ENCODE results near the gene AREL1.

DNA sequence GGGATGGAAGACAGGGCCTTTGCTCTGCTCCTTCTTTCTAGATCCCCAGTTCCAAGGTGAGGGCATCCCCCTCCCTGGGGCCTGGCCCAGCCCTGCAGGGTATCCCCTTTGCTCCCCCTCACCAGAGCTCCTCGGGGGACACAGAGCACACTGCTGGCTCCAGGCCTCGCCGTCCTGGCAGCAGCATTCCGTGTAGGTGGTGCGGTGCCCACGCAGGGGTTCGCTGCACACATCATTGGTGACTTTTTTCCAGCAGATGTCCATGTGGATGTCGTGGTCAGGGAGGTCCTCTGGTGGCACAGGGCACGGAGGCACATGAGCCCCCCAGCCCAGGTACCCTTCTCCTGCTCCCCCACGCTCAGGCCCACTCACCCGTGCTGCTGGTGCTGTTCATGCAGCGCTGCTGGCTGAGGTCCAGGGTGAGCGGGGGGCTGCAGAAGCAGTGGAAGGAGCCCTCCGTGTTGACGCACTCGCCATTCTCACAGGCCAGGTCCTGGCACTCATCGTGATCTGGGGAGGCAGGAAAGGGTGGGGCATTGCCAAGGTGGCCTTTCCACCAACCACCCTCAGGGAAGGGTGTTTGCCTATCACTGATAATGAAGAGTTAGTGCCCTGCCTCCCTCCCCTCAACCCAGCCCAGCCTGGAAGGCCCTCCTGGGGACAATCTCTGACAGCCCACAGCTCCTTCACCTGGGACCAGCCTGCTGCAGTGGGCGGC lies 9.7 kb downstream of the ISCA2 start:
- PRO-cap: no peak

GRCh38 chr14:74551727-74552428 lies 58.3 kb downstream of the ISCA2 start:
- PRO-cap: no peak

DNA sequence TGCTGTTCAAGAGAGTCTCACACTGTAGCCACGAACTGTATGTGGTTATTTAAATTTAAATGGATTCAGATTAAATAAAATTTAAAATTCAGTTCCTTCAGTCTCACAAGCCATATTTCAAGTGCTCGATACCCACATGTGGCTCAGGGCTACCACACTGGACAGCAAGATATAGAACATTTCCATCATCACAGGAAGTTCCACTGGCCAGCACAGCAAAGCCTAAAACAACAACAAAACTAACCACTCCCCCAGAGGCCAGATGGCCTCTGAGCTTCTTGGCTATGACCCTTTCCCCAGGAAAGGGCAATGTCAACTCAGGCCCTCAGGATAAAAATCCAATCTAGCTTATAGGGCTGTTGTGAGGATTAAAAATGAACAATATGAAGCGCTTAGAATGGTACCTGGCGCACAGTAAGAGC lies 18.5 kb downstream of the LTBP2 start:
- PRO-cap: no peak

DNA sequence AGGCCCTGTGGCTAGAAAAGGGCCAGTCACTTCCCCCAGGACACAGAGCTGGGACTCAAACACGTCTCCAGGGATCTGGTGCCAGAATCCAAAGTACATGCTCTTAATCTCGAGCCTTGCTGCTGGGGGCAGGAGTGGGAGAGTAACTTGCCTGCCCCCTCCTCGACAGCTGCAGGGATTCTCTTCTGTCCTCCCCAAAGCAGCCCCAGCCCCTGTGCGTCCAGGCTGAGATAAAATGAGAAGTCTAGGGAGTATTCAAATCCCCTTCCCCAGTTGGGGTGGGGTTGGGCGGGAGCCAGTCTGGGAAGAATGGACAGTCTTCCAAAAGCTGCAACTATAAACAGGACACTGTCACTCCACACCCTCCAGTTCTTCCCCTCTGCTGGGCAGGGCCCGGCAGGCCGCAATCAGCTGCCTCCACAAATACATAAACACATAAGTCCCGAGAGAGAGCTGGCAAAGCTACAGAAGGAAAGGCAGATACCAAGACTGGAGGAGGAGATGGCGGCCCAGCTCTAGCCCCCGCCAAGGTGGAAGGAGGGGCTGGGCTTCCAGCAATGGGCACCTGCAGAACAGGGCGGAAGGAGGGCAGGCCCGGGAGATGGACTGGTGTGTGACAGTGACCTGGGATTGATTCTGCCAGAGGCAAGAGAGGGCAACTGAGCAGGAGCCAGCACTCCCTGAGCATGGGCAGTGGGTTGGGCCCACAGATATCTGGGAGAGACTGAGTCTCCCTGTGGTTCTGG lies 12.7 kb downstream of the LTBP2 start:
- PRO-cap: unidirectional peak, plus-strand start at position 459 of the sequence

DNA sequence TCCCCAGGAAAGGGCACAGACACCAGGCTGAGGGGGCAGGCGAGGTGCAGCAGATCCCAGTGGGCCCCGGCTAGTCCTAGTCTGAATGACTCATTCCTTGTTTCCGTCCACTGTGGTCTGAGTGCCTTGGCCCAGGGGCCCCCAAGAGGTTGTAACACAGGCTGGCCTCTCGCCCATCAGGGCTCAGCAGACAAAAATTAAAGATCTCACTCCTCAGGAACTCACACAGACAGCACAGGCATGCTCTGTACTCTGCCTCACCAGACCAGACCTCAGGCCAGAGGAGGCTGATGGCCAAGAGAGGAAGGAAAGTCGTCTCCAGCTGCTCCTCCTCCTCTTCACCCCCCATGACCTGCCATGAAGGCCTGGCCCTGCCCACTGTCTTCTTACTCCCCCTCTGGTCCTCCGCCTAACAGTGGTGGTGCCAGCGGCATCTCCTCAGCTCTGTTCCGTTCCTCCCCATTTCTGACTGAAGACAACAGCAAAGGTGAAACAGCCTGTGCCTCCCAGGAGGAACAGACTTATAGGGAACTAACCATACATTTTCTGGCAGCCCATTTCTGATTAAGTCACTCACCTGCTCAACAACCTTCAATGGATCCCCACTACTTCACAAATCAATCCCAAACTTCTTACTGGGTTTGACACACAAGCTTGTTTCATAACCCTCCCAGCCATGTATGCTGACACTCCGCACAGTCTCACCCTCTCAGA lies 7.8 kb upstream of the LTBP2 start:
- PRO-cap: no peak

DNA sequence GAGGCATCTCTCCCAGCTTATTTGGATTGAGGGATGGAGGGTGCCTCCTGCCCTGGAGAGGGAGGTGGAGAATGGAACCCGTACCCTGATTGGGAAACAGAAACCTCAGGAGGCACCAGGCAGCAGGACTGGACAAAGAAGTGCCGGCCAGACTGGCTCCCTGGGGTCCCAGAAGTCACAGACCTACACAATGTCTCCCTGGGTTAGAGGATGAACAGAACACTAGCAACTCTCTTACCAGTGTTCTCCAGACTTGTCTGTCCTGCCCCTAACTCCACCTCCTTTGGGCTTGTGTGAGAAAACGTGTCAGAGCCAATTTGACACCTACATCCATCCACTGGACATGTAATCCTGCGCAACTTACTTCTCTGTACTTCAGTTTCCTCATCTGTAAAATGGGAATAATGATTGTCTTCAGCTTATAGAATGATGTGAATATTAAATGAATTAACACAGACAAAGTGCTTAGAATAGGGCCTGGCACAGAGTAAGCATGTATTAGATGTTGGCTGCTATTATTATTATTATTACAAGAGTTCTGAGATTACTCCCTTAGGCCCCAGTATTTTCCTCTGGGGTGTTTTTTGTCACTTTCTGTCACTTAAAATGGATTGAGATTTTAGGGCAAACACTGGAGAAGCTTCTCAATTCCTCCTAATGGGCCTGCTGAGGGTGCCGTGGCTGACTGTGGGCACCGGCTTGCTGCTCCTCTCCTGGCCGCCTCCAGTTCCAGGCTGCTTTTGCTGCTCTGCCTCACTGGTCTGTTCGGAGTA lies 40.9 kb upstream of the LTBP2 start:
- PRO-cap: no peak

- PRO-cap: bidirectional peak, plus-strand start at chr14:74713203, minus-strand start at chr14:74713100
Observed at GRCh38 chr14:74712392-74713507, at the start of gene AREL1. AREL1 (minus strand) TSS chr14:74713080.

GRCh38 chr14:74902989-74903962 lies 19.8 kb downstream of the RPS6KL1 start:
- PRO-cap: no peak

GRCh38 chr14:74907106-74907562 lies 15.9 kb downstream of the RPS6KL1 start:
- PRO-cap: no peak

DNA sequence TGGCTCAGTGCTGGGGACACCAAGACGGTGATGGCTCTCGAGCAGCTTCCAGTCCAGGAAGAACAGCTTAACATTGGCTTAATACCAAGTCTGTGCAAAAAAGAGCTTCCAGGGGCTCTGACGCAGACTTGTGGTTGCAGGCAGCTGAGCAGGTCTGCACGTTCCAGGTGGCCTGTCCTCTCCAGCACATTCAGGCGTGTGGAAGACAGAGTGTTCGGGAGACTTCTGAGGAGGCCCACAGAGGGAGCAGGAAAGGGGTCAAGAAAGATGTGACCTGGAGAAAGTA lies 8.6 kb upstream of the PGF start:
- PRO-cap: no peak

DNA sequence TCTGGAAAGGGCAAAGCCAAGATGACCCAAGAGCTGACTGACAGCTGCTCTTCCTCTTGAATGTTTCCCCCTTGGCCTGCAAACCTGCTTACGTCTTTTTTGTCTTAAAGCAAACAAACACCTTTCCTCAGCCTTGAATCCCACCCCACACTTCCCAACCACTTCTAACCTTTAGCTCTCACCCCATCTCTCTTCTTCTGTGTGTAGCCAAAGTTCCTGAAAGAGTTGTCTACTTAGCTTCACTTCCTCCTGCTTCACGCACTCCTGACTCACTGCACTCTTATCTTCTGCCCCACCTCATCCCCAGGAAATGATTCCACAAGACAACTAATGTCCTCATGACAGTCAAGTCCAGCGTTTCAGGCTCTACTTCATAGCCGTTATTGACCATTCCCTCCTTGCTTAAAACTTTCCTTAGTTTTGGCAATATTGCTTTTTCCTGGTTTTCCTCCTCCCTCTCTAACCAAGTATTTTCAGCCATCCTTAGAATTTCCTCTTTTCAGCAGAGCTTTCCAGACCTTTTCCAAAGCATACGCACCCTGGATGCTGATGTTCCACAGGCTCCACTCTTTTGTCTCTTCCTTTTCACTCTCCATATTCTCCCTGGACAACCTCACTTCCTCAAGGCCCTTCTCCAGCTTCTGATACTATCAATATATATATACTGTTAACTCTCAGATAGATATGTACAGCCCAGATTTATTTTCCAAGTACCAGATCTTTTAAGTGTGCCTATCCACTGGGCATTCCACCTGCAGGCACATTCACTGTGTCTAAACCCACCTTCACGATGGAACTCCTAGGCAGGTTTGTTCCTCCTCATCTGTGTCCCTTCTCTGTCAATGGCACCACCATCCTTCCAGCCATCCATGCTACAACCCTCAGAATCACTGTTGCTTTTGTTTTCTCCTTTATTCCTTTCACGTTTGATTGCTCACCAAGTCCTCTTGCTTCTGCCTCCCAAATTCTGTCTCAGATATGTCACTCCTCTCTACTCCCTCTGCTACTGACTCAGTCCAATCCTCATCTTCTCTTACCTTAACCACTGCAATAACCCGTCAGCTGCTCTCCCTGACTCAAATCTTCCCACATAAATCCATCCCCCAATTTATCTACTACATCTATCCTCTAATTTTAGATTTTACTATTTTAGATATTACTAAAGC lies 22.7 kb downstream of the EIF2B2 start:
- PRO-cap: no peak

DNA sequence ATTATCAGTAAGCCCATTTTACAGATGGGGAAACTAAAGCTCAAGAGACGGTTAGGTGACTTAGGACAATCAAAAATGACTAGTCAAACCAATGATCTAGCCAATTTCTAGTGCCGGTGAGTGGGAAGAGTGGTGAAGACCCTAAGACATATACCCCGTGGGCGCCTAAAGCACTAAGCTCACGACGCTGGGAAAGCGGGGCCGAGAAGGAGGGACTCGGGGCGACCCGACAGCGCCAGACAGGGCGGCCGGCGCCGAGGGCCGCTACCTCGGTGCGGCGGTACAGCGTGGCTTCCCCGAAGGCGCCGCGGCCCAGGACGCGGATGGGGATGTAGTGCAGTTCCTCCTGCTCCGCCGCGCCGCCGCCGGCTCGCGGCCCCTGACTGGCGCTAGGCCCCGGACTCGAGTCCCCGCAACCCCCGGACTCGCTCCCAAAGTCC lies 393 bp downstream of the NEK9 start:
- PRO-cap: no peak

DNA sequence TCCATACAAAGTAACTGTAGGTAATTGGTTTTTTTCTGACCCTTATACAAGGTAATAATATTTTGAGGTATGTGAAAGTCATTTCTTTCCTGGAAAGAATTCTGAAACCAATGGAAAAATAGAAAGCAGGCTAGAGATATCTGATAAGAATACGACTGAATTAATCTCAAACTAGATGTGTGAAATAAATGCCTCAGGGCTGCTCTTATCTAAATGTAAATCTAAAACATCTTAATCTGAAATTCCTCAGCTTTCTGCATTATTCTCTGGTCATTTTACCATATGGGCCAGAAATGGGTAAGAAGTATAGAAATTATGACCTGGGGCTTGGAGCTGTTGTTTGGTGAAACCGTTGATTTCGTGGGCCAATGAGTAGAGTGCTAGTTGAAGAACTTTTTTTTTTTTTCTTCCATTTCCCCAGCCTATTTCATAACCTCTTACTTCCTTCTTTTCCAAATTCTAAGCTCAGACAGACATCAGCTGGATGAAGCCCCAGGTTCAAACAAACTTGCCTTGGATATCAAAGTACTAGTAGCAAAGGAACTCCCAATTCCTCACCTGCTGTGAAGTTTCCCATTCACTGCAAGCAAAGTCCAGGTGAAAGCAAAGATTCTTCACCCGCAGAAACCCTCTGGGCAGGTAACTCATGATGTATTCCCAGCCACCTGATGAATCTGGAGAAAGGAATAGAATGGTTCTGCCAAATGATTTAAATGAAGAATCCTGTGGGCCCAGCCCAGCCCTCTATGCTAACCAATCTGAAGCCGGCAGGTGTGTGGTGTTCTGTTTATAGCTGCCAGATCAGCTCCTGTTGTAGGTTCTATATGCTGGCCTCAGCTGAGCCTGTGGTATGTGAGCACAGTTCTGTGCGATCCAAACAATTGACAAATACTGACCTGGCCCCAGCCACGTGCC lies 9.7 kb upstream of the FOS start:
- PRO-cap: no peak

- PRO-cap: no peak
Observed at GRCh38 chr14:75273305-75274009, 5.2 kb upstream of the FOS start.

GRCh38 chr14:75334146-75334913 lies 55.7 kb downstream of the FOS start:
- PRO-cap: no peak

DNA sequence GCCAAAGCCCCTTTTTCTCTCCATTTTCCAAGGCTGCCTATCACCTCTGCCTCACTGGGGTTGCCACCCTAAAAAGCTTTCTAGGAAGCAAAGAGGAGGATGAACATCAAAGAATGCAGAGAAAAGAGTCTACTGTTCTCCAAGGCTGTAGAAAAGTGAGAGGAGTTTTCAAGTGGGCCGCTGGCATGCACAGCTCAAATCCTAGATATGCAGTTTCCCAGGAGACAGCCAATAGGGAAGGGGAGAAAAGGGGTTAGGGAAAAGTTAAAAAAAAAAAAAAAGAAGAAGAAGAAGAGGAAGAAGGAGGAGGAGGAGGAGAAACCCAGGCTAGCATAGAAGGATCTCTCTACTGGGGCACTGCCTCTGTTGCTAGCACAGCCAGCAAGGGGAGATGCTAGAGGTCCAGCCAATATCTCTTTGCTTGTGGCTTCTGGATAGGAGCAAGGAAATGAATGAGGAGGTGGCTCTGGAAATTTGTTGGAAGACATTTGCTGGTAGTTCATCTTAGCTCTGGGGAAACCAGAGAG lies 737 bp downstream of the BATF start:
- PRO-cap: no peak

GRCh38 chr14:75523767-75524313 lies 1.6 kb downstream of the BATF start:
- PRO-cap: no peak

- PRO-cap: no peak
Observed at GRCh38 chr14:75614242-75614740, 35.9 kb downstream of the FLVCR2 start.

- PRO-cap: no peak
Observed at GRCh38 chr14:75646750-75647234, 13.9 kb downstream of the ERG28 start.

- PRO-cap: no peak
Observed at GRCh38 chr14:75648084-75648968, 12.3 kb downstream of the ERG28 start.